ENCODE measurements around a stretch of chr2.

DNA sequence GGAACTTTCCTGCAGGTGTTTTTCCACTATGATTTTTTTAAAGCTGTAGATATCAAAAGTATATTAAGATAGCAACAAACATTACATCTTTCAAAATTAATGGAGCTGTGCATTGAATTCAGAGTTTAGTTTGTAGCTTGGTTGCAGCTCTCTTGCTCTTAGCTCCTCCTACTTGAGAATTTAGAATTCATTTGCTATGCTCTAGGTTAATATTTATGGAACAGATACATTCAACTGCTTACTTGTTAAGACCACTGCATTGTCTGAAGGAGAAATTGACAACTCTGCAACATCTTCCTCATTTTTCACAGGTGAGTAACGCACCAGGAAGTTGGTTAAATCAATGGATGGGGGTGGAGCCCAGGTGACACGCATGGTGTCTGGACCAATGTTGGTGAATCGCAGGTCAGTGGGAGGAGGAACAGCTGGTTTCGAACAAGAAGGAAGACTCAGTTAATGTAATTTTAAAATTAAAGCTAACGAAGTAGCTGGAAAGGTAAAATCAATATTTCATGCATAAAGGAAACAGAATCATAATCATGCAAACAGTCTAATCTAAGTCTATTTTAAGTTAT is 44.4 kb downstream of the FN1 start:
- CAGE, long polyA plus RNA = no peak
- RRBS = no CpG with 5 or more reads among the region's 5 CpGs

GRCh38 chr2:215394411-215395129 is 41.3 kb downstream of the FN1 start:
- CAGE, long polyA plus RNA = no peak
- RRBS = no CpG with 5 or more reads among the region's 6 CpGs

- CAGE, long polyA plus RNA = no peak
- RRBS = no CpG with 5 or more reads among the region's 11 CpGs
These were observed 7.8 kb downstream of the FN1 start for GRCh38 chr2:215428112-215428421.

DNA sequence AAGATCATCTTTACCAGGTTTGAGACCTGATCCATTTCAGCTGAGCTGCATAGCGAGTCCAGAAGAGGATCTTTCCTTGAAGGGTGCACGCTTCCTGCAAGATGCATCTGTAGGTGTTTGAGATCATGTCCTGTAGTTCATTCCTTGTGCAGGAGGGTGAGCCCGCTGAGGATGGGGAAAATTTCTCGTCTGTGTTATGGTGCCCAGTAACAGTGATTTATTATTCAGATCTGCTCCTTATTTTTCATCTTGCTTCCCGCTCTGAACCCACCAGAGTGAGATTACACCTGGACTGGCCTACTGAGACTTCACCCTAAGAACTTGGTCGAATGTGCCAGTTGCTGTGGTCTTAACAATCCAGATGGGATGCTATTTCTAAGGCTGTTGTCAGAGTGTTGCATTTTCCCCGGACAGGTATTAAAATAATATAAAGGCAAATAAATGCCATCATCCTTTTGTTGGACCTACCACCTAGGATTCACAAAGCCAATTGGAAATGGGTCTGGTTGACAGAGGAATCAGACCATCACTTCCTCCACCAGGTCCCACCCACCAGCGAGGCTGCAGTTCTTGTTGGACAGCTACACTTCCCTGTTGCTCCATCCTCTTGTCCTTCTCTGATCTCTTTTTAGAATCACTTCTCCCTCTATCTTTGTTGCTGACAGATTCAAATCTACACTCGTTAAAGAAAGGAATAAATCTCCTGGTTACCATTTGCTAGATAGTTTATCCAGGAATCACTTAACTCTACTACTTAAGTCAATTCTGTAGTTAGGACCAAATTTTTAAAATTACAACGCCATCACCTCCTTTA is 952 bp downstream of the TMEM169 start:
- CAGE, long polyA plus RNA = no peak
- RRBS = no CpG with 5 or more reads among the region's 10 CpGs

DNA sequence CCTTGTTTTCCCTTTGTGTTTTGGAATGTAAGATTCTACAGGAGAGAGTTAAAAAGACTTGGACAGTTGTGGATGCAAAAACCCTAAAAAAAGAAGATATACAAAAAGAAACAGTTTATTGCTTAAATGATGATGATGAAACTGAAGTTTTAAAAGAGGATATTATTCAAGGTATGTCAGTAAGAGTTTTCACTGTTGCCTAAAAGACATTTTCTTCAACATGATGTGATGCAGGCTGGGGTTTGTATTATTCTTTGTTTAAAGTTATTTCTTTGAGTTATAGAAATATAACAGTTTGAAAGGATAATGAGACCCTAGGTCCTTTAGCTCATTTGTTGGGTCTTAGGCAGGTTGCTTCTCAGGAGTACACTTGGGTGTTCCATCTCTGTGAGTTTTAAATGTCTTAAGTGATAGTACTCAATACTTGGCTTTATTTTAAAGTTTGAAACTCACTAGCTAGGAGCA is 18.4 kb downstream of the XRCC5 start:
- CAGE, long polyA plus RNA = no peak

GRCh38 chr2:216220671-216221064 is 111.5 kb downstream of the XRCC5 start:
- CAGE, long polyA plus RNA = no peak
- RRBS = no CpG with 5 or more reads among the region's 4 CpGs

DNA sequence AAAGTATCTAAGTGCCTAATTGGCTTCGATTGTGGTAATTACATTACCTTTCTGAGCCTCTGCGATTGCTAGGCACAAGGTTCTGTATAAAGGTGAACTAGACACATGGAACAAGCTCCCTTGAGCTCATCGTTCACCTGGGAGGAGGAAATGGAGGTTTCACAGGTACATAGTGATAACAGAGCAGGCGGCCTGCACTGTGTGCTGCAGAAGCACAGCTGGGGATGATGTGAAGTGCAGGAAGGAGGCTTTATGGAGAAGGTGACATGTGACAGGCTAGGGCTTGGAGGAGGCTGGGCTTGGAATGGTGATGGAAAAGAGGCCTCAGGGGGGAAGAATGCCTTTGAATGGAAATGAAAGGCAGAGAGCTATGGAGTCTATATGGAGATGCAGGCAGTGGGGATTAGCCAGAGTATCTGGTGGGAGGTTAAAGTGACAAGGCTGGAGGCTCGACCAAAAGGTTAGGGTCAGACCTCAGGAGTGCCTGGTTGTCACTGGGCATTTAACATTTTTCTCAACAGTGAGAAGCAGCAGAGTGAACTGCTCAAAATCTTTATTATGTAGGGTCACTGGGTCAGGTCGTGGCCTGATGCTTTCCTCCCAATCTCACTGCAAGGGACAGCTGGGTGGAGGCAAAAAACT is 22.8 kb downstream of the MARCHF4 start:
- CAGE, long polyA plus RNA = no peak
- RRBS = no CpG with 5 or more reads among the region's 6 CpGs

DNA sequence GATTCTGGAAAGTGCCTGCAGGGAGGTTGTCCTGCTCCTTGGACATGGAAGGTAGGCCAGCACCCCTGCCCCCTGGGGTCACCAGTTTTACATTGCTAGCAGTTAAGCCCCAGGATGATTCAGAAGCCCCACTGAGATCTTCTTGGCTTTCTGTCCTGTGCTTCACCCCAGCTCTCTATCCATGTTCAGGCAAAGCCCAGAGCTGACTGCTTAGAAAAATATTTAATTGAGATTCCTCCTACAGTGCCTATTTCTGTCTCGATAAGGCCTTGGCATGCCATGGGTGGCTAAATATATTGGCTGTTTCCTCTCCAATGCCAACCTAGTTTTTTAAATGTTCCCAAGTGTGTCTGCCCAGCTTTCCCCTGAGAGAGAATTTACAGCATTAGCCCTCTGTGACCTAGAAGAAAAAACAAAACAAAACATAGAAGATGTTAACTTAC is 48.4 kb downstream of the RPL37A start:
- CAGE, long polyA plus RNA = no peak
- RRBS = no CpG with 5 or more reads among the region's 1 CpG

GRCh38 chr2:216572695-216573754 is 60.2 kb upstream of the IGFBP2 start:
- CAGE, long polyA plus RNA = no peak
- RRBS = no CpG with 5 or more reads among the region's 13 CpGs

DNA sequence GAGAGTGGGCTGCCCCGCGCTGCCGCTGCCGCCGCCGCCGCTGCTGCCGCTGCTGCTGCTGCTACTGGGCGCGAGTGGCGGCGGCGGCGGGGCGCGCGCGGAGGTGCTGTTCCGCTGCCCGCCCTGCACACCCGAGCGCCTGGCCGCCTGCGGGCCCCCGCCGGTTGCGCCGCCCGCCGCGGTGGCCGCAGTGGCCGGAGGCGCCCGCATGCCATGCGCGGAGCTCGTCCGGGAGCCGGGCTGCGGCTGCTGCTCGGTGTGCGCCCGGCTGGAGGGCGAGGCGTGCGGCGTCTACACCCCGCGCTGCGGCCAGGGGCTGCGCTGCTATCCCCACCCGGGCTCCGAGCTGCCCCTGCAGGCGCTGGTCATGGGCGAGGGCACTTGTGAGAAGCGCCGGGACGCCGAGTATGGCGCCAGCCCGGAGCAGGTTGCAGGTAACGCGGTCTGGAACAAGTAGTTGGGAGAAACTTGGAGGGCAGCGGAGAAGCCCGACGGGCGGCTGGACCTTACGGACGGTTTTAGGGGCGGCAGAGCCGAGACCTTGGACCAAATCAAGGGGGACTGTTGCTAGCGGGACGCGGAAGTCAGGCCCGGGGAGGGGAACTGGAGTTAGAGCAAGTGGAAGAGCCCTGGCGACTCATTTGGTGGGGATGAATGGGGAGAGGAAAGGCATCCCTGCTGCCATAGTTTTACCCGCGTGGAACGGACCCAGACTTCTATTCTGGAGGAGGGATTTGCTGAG is 483 bp downstream of the IGFBP2 start:
- CAGE, long polyA plus RNA = no peak
- RRBS = 1% methylated on average over 15 of the region's 80 CpGs

DNA sequence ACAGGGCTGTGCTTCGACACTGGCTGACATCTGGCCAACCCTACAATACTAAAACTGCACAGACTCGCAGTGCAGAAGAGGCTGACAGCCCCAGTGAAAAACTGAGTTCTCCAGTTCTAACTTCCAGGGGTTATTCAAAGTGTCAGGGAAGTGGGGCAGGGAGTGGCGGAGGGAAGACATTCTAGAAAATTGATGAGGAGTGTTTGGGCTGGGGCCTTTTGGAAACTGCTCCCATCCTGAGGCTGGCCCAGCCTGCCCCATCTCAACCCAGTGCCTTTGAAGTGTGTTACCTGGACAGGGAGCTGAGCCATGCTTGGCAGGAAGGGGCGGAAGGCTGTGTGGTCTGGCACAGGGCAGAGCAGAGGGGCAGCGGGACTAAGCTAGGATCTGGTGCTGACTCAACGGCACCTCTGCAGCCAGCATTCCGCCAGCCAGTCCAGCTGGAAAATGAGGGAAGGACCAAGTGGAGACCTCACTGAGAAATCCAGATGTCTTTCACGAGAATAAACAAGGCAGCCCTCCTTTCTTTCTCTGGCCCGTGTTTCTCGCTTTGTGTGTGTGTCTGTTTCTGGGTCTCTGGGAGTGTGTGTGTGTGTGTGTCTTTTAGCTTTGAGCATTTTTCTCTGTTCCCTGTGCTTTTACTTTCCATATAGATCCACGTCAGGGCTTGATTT is 15.5 kb upstream of the IGFBP5 start:
- CAGE, long polyA plus RNA = no peak
- RRBS = no CpG with 5 or more reads among the region's 11 CpGs

DNA sequence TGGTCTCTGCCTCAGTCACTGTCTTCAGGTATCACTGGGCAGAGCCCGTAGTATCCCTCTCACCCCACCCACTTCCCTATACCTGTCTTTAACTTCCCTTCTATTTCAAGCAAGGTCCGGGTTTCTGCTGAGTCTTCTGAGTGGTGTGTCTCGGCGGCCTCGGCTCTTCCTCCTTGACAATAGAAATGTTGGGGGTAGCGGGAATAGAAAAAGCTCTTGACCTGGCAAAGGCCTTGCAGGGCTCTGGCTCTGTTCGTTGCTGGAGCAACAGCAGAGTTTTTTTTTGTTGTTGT is 16.0 kb upstream of the IGFBP5 start:
- CAGE, long polyA plus RNA = no peak
- RRBS = no CpG with 5 or more reads among the region's 7 CpGs

- CAGE, long polyA plus RNA = no peak
- RRBS = no CpG with 5 or more reads among the region's 2 CpGs
These were observed 10.7 kb upstream of the TNP1 start for GRCh38 chr2:216870560-216870871.

- CAGE, long polyA plus RNA = no peak
- RRBS = no CpG with 5 or more reads among the region's 3 CpGs
These were observed 245.9 kb upstream of the TNP1 start for GRCh38 chr2:217105693-217106179.

DNA sequence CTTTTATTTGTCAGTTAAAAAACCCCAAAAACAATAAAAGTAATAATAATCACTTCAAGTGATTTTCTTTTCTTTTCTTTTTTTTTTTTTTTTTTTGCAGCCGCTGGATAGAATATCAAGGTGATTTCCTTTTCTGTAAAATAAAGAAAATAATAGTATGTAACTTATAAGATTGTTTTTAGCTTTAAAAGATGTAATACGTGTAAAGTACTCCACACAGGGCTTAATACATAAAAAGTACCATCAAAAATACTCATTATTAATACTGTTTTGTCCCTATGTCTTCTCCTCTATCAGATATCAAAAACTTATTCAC is 314.5 kb upstream of the TNP1 start:
- CAGE, long polyA plus RNA = no peak
- RRBS = no CpG with 5 or more reads among the region's 2 CpGs

GRCh38 chr2:217277419-217278373 is 417.8 kb upstream of the TNP1 start:
- CAGE, long polyA plus RNA = no peak
- RRBS = no CpG with 5 or more reads among the region's 10 CpGs

- CAGE, long polyA plus RNA = no peak
- RRBS = no CpG with 5 or more reads among the region's 5 CpGs
These were observed 498.0 kb upstream of the TNP1 start for GRCh38 chr2:217357773-217358384.

GRCh38 chr2:217393321-217394300 is 533.7 kb upstream of the TNP1 start:
- CAGE, long polyA plus RNA = no peak
- RRBS = no CpG with 5 or more reads among the region's 7 CpGs

DNA sequence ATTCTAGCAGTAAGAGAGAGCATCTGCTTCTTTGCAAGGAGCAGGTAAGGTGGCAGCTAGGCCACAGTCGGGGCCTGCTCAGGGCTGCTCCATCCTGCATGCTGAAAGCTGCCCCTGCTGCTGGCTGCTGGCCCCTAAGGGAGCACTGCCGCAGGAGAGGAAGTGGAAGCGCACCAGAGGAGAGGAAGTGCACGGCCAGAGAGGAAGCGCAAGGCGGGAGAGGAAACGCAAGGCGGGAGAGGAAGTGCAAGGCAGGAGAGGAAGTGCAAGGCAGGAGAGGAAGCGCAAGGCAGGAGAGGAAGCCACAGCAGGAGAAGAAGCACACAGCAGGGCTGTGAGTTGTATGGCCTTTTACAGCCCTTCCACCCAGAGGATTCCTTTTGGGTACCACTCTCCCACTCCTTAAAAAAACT is 539.0 kb upstream of the TNP1 start:
- CAGE, long polyA plus RNA = no peak
- RRBS = no CpG with 5 or more reads among the region's 9 CpGs

DNA sequence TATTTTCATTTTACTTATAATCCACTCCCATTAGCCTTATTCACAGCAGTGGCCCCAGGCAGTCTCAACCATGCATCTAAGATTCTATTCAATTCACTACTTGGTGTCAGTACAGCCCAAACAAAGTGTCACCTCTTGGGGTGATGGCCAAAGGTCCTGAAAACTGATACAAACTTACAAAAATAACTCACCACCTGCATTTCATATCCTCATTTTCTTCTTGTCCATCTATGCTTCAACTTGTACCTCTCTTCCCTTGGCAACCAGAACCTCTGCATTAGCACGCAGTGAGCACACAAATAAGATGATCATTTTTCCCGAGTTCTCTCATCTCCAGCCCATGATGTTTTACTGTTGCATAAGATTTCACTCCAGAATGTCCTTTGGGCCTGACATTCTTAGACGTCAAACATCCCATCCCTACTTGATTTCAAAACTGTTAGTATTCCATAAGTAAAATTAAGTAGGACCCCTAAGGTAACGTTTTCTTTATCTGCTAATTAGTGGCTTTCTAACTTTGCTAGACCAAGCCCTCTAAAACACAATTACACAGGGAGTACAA is 559.3 kb upstream of the TNP1 start:
- CAGE, long polyA plus RNA = no peak
- RRBS = no CpG with 5 or more reads among the region's 4 CpGs